ENCODE measurements around the genes MTX1 and ASH1L.

DNA sequence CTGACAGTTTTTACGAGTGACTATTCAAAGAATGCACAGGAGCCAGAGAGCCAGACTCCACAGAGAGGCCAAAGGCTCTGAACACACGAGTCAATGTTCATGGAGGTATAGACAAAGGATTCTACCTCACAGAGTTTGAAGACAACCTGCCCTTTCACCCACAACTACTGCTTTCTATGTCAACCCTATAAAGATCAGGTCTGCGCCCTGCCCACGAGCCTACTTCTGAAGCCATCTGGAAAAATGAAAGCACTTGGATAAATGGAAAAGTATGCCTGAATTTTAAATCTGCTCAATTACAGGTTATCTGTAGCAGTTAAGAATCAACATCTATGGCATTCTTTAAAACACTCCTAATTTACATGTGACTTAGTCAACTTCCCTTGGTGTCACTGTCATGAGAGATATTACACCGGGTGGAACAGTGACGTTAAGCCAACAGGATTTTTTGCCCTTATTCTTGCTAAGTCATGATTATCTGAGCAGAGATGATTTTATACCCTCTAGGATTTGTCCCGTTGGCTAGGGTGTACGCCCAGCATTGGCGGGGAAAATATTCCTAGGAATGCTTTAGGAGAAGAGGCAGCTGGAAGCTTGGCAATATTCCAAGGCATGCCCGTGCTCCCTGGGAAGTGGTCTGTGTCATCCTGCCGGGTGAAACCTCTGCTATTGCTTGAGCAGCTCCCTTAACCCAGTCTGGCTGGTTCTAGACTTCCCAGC is 16.0 kb downstream of the CHRNB2 start:
- RRBS, result 88% methylated on average over 1 of the region's 11 CpGs

GRCh38 chr1:154626861-154627818 is 19.2 kb upstream of the ADAR start:
- RRBS, result 3% methylated on average over 24 of the region's 57 CpGs

DNA sequence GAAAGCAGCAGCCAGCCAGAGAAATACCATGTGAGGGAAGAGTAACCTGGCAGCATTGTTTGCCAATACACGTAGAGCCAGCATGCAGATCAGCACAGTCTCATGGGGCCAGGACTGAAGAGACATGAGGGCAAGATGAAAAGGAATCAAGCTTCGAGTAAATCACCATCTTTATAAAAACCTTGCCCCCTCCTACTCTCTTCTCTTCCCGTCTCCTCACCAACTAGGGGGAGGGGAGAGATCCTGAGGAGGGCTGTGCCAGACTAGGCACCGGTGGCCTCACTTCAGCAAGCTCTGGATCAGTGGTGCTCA is 88.6 kb upstream of the ADAR start:
- RRBS, result no CpG with 5 or more reads among the region's 4 CpGs

DNA sequence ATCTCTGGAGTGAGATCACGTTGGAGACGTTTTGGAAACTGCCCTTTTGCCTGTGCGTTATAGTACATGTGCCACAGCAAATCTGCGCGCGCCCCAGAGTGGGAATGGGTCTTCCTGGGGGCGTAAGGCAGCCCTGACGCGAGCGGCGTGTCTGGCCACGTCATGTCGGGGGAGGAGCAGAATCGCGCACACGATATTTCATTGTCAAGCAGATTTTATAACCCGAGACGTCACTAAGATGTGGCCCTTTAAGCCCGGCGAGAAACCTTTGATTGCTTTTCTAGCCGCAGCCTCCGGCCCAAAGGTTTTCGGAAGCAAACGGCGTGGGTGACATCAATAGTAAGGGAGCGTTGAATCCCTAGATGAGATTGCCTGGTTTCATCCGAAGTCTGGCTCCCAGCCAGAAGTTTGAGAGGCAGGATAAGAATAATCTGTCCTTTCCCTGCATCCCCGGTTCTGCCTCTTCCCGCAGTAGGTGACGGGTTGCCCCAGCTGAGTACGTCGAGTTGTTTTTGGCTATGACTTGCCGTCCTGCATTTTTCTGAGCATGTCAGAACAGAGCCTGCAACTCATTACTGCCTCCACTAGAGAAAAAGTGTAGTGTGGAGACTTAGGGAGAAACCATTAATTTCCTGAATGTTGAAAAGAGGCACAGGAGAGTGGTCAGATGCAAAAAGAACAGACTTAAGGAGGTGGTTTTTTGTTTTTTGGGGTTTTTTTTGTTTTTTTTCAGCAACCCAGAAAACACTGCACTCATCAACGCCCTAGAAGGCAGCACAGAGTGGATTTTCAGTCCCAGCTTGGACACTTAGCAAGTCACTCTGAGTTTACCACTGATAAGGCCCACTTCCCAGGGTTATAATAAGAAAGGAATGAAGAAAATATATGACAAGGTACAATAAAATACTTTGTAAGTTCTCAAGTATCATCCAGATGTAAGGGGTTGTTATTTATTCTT is 892 bp upstream of the PMVK start:
- RRBS, result 0% methylated on average over 2 of the region's 34 CpGs

DNA sequence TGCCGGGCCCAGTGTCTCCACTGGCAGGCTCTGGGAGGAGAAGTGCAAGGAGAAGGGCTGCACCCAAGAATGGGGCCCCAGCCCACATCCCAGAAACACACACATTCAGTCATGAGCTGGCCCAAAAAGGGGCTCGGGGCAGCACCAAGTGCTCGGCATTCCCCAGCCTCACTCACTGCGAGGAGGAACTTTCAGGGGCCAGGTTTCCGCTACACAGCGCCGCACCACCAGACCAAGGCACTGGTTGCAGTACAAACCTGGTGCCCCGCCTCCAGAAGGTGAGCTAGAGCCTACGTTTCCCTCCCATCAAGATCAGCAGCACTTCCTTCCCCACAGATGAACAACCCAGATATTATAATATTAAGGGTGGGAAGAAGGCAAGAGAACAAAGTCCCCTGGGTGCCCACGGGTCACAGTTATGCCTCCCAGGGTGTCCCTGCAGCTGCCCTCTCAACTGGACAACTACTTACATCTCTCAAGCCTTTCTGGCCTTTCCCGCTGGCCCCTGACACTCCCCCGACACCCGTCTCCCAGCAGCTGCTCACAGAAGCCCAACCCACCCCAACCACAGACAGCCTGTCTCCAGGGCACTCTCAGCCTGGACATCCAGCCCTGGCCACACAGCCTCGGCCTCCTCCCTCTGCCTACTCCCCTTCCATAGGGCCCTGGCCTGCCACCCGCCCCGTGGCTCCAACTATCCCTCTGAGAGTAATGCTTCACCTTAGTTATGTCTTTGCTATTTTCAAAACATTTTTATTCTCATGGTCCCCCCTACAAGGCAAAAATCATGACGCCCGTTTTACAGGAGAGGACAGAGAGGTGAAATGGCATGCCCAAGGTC is 3.8 kb downstream of the PBXIP1 start:
- RRBS, result no CpG with 5 or more reads among the region's 18 CpGs

DNA sequence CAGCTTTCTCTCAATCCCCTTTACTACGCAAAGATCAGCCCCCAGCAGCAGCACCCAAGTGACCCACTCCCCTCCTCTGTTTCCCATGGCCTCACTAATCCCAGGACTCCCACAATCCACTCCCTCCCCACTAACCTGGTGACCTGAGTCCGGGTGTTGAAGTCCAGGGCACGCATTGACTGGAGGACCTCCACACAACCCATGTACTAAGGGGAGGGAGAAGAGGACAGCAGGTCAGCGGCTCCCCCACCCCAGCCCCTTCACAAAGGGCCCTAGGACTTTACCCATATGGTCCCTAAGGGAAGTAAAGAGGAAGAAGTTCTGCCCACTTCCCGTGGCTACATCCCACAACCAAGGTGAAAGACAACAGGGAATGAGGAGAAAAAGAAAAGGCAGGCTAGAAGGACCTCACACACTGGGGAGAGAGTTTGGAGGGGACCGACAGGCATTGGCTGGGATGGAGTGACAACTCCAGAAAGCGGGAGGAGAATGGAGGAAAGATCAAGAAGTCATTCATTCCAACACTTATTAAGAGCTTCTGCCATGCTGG is 1.2 kb downstream of the SHC1 start:
- RRBS, result no CpG with 5 or more reads among the region's 7 CpGs

DNA sequence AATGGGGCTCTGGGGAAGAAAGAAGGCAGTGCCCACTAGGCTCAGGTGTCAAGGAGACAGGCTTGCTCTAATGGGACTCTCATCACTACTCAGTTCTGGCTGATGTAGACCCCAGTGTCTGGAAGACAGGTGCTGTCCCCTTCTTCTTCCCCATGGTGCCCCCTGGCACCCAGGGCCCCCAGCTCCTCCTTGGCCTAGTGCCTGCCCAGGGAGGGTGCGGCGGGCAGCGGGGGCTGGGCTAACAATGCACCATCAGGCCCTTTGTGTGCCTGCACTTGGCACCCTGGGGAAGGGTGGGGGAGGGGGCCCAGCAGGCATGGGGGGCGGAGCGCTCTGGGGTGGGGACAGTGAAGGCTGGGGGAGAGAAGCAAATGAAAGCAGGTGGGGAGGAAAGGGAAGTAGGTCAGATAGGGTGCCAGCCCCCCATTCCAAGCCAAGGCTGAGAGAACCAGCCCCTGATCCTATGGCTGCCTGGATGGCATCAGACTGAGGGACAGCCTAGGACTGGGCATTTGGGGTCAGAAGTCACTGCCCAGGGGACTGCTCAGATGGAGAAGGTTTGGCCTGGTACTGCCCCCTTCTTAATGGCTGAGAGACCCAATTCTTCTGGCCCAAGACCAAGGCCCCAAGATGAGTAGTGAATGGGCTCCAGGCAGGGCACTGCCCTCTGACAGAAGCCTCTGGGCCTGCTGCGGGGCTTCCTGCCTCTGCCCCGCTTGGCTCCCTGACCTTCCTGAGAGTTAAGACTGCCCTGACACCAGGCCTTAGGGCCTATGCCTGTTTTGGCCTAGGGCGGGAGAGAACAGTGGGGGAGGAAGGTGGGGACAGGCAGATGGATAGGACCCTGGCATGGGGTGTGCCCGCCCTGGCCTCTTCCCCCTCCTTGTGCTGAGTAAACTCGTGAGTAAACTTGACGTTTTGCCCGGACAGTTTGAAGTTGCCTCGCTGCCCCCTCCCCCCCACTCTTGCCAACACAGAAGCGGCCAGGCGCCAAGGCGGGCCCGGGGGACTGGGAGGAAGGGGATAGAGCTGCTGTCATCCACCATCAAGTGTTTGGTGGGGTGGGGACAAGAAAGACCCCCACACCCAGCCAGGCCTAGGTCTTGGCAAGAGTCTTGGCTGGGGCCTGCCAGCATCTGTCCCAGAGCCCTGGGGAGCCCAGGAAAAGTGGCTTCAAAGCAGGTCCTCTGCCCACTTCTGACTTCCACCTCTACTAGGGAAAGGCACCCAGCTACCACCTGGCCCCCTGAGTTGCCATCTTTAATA is 2.7 kb downstream of the ZBTB7B start:
- RRBS, result 21% methylated on average over 6 of the region's 17 CpGs

DNA sequence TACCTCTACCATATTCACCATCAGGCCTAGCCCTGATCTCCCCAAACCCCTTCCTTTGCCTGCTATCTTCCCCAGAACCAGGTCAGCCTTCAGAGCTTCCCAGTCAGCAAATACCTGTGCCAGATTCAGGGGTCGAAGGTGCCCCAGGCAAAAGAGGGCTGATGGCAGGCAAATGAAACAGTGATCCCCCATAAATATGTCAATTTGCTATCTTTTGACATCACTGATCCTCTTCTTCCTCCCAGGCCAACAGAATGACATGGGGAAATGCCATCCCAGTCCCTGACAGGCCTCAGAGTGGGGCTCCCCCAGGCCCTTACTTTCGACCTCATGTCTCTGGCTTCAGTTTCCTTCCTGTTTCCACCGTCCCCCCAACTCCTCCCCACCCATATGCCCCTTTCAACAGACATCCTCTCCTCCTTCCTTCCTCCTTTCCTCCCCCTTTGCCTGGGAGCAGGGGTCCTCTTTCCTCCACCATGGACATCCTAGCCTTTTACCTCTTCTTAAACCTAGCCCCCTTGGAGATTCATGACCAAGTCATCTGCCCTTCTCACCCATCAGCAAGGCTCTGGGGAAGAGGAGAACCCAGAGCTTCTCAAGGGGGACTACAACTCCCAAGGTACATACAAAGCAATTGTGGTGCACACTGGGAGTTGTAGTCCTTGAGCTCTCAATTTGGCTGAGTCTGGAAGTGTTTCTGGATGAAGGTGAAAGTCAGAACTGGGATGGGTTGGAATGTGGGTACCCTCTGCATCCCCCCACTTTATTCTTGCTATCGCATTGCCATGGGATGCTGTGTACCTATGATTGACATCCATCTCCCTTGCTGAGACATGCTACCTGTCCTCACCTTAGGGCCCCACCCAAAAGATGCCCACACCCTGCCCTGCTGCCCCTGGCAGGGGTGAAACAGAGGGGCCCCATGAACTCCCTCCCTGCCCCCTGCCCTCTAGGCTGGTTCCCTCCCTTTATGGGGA is 4.1 kb downstream of the ZBTB7B start:
- RRBS, result no CpG with 5 or more reads among the region's 4 CpGs

DNA sequence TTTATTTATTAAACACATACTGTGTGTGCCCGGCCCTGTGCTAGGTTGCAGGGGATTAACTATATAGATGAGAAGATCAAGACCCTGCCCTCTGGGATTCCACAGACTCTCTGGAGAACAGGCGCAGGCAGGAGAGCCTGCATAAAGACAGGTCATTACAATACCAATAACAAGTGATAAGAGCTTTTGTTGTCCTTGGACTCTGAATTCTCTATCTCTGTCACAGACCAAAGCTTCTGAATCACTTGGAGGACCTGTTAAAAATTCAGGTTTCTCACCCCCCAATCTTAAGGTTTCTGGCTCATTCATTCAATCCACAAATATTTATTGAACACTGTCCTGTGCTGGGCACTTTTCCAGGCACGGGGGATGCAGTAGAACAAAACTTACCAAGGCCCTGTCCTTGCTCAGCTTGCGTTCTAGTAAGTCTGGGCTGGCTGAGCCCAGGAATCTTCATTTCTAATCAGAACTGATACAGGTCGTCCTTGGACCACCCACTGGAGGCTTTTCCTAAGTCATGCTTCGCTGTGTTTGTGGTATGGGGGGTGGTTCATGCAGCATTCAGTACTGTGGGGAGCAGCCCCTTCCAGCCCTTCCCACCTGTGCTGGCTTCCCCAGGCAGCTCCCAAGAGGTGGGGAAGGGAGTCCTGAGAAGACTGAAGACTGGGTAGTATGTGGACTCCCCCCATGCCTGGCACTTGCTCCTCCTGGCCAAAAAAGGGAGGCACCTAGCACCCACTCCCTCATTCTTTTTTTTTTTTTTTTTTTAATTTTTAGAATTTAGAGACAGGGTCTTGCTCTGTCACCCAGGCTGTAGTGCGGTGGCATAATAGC is 1.5 kb downstream of the EFNA4 start:
- RRBS, result no CpG with 5 or more reads among the region's 7 CpGs

- RRBS, result 5% methylated on average over 6 of the region's 26 CpGs
These were observed 12.8 kb downstream of the EFNA3 start for GRCh38 chr1:155091260-155091992.

- RRBS, result no CpG with 5 or more reads among the region's 9 CpGs
These were observed 20.8 kb upstream of the EFNA1 start for GRCh38 chr1:155106799-155107299.

DNA sequence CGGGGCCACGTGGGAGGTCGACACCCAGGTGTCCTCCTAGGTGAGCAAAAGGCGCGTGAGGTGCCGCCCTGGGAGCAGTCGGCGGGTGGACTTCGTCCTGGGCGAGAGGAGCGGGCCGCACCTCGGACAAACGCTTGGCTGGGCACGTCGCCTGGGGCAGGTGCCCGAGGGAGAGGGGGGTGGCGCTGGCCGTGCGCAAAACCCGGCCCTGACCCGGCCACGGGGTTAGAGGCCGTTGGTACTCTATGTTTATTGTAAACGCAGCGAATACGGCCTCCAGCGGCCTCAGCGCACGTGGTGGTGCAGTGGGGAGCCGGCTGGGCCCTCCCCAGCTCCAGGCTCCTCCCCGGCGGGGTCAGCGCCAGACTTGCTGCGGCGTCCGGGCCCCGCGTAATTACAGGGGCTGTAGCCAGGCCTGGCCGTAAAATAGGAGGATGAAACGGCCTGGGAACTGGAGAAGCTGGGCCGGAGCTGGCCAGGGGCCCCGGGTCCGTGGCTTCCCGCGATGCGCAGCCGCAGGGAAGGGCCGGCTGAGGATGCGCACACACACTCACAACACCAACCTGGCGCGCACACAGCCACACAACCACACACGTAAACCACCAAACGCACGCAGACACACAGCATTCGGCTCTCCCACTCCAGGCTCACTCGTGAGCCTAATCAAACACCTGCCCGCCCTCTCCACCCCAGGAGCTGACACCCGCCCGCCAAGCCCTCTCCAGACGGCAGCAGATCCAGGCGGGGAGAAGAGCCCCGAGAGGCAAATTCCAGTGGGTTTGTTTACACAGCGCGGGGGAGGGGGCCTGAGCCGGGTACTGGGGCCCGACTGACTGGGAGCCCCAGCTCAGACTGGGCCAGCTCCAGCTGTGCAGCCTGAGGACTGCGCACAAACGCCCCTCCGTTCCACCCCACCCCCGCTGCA is 1.5 kb upstream of the EFNA1 start:
- RRBS, result 21% methylated on average over 24 of the region's 71 CpGs

- RRBS, result 2% methylated on average over 24 of the region's 70 CpGs
These were observed at the start of gene MTX1 for GRCh38 chr1:155208368-155209348. Gene MTX1, plus strand, starts transcription at chr1:155208695.

GRCh38 chr1:155211337-155212608 is 3.3 kb downstream of the MTX1 start:
- RRBS, result no CpG with 5 or more reads among the region's 25 CpGs

GRCh38 chr1:155218707-155219463 is 10.4 kb downstream of the MTX1 start:
- RRBS, result no CpG with 5 or more reads among the region's 6 CpGs

- RRBS, result no CpG with 5 or more reads among the region's 2 CpGs
These were observed 11.3 kb downstream of the MTX1 start for GRCh38 chr1:155219825-155220219.

GRCh38 chr1:155262864-155263893 is 1.0 kb upstream of the SCAMP3 start:
- RRBS, result no CpG with 5 or more reads among the region's 16 CpGs

DNA sequence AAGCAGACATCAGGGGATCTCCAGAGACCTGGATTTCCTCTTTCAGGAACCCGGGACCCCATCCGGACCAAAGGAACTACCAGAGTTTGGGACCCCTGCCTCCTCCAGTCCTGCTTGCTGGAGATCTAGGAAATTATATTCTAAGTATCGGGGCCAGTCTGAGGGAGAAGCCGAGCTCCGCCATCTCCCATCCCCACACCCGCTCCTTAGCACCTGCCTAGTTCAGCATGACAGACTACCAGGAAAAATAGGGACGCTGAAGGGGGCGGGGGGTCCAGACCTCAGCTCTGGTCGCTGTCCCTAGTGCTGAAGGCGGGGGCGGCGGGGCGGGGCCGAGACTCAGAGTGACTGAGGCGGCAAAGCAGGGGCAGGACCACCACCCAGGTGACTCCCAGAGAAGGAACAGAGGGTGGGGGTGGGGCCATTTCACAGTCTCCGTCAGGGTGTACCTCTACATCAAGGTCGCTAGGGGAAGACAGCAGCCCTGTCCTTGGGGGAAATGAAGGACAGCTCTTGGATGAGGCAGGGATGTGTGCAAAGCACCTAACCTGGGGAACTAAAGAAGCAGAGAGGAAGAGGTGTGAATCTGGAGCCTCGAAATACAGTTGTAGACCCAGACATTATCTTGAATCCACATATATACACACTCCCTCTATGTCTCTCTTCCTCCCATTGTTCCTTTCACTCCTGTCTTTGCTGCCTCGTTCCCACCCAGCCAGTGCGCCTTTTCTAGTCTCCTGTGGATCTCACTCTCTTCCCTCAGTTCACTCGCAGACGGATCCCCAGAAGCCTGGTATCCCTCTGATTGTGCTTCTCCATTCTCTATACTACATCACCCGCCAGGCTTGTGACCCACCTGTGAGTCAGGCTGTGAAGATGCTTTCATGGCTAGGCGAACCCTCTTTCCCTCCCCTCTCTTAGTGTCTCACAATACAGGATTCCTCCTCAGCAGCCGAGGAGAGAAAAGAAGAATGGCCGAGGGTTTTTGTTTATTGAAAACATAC is 1.1 kb downstream of the HCN3 start:
- RRBS, result 5% methylated on average over 1 of the region's 26 CpGs

GRCh38 chr1:155433036-155433494 is 112.4 kb downstream of the RUSC1 start:
- RRBS, result no CpG with 5 or more reads among the region's 14 CpGs

- RRBS, result no CpG with 5 or more reads among the region's 66 CpGs
These were observed at the start of gene ASH1L for GRCh38 chr1:155562249-155562859. Gene ASH1L, minus strand, starts transcription at chr1:155562803.

Measured in mononuclear cell (primary cell).